Uterus (tissue), 7 donors: ENCODE measurements around a stretch of chr12.

DNA sequence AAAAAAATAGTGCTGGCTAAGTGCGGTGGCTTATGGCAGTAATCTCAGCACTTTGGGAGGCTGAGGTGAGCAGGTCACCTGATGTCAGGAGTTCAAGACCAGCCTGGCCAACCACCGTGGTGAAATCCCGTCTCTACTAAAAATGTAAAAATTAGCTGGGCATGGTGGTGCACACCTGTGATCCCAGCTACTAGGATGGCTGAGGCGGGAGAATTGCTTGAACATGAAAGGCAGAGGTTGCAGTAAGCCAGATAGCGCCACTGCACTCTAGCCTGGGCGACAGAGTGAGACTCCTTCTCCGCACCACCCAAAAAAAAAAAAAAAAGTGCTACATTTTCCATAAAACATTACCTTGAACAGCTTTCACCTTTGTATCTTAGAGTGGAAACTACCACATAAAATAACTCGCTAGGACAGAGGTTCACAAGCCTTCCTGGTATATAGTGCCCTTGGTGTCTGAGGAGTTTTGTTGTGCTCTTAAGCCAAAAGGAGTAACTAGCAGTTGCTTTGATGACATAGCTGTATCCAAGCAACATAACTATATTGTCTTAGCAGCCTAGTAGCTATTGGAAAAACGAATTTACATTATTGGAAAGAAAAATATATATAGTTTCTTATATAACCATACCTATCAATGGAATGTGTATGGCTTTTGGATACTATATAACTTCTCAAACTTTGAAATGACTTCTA, 11.0 kb downstream of the PTGES3 start:
- PRO-cap, 4 experiments = no peak in any of the 4 experiments
- RAMPAGE, long total RNA, 2 experiments = no peak in any of the 2 experiments
- RRBS = no CpG with 5 or more reads among the region's 9 CpGs

DNA sequence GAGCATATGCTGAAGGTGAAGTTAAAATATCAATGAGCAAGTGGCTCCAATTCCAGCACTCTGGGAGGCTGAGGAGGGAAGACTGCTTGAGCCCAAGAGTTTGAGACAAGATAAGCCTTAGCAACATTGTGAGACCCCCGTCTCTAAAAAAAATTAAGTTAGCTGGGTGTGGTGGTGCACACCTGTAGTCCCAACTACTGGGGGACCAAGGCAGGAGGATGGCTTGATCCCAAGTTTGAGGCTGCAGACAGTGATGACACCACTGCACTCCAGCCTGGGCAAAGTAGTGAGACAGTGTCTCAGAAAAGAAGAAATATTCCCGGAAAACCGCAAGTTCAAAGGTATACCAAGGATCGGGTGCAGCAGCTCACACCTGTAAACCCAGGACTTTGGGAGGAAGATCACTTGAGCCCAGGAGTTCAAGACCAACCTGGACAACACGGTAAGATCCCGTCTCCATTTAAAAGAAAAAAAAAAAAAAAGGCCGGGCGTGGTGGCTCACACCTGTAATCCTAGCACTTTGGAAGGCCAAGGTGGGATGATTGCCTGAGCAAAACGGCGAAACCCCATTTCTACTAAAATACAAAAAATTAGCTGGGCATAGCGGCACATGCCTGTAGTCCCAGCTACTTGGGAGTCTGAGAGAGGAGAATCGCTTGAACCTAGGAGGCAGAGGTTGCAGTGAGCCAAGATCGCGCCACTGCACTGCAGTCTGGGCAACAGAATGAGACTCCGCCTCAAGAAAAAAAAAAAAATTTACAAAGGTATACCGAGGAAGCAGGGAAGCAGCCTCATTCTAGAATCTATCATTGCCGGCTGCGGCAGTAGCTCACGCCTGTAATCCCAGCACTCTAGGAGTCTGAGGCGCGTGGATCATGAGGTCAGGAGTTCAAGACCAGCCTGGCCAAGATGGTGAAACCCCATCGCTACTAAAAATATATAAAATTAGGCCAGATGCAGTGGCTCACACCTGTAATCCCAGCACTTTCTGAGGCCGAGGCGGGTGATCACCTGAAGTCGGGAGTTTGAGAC, 5.5 kb downstream of the PTGES3 start:
- PRO-cap, 4 experiments = no peak in any of the 4 experiments
- RAMPAGE, long total RNA, 2 experiments = no peak in any of the 2 experiments
- RRBS = no CpG with 5 or more reads among the region's 25 CpGs

GRCh38 chr12:56714126-56714576, 10.9 kb downstream of the NACA start:
- PRO-cap, 4 experiments = no peak in any of the 4 experiments
- RAMPAGE, long total RNA, 2 experiments = no peak in any of the 2 experiments
- RRBS = no CpG with 5 or more reads among the region's 4 CpGs

- PRO-cap, 4 experiments = no peak in any of the 4 experiments
- RAMPAGE, long total RNA, 2 experiments = no peak in any of the 2 experiments
- RRBS = 0% methylated on average over 1 of the region's 11 CpGs
Measured at GRCh38 chr12:56724582-56724910, 553 bp downstream of the NACA start.

- PRO-cap, 4 experiments = no peak in any of the 4 experiments
- RAMPAGE, long total RNA, 2 experiments = no peak in any of the 2 experiments
- RRBS = no CpG with 5 or more reads among the region's 2 CpGs
Measured at GRCh38 chr12:56932766-56933401, 1.3 kb downstream of the SDR9C7 start.

GRCh38 chr12:56985679-56986094, 8.6 kb upstream of the GPR182 start:
- PRO-cap, 4 experiments = no peak in any of the 4 experiments
- RAMPAGE, long total RNA, 2 experiments = no peak in any of the 2 experiments
- RRBS = no CpG with 5 or more reads among the region's 6 CpGs

- PRO-cap, 4 experiments = peak in 1 of 4 experiments; most common plus-strand start chr12:57027420 (in 1)
- RAMPAGE, long total RNA, 2 experiments = no peak in any of the 2 experiments
- RRBS = no CpG with 5 or more reads among the region's 13 CpGs
Measured at GRCh38 chr12:57026886-57027612, 10.7 kb upstream of the TAC3 start.

DNA sequence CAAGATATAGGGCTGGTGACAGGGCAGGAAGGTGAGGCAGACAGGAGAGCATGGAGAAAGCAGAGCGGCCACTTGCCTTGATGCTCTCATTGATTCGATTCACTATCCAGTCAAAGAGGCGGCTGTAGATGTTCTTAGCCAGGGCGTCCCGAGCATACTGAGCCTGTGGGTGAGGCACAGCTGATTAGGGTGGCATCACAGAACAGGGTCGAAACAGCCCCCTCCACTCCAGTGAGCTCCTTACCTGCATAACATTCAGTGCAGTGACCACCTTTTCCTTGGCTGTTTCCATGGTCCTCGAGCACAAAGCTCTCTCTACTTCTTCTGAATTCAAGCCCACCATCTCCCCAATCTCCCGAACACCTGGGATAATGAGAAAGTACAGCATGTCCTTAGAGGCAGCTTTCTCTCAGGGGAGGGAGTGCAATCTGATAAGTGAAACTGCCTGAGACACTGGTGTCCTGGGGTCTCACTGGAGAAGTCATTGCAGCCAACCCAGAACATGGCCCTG, 6.9 kb downstream of the MYO1A start:
- PRO-cap, 4 experiments = no peak in any of the 4 experiments
- RAMPAGE, long total RNA, 2 experiments = no peak in any of the 2 experiments
- RRBS = no CpG with 5 or more reads among the region's 8 CpGs

GRCh38 chr12:57079475-57079684, 789 bp upstream of the NEMP1 start:
- PRO-cap, 4 experiments = peak in 1 of 4 experiments; most common minus-strand start chr12:57079532 (in 1)
- RAMPAGE, long total RNA, 2 experiments = no peak in any of the 2 experiments
- RRBS = no CpG with 5 or more reads among the region's 1 CpG

DNA sequence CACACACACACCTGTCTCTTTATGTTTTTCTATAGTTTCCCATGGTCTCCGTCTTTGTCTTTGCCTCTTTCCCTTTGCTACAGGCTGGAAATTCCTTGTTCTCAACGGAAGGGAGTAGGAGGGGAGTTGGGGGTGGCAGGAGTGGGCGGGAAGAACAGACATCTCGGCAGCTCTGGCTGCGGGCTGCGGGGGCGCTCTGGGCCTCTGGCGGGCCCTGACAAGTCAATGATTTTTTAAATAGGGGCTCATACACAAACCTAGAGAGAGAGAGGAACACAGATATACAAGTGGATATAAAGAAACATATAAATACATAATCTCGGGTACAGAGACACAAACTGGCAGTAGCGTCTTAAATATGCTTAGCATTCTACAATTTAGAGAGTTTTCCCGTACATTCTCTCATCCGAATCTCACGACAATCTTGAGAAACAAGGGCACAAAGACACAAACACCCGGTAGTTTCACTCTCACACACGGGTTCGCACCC, 2.3 kb upstream of the NAB2 start:
- PRO-cap, 4 experiments = peak in 4 of 4 experiments; most common plus-strand start position 248 of the sequence (in 3); most common minus-strand start position 76 of the sequence (in 3)
- RAMPAGE, long total RNA, 2 experiments = no peak in any of the 2 experiments
- RRBS = no CpG with 5 or more reads among the region's 16 CpGs

GRCh38 chr12:57095331-57095581, 6.3 kb downstream of the NAB2 start:
- PRO-cap, 4 experiments = no peak in any of the 4 experiments
- RAMPAGE, long total RNA, 2 experiments = no peak in any of the 2 experiments
- RRBS = no CpG with 5 or more reads among the region's 3 CpGs

DNA sequence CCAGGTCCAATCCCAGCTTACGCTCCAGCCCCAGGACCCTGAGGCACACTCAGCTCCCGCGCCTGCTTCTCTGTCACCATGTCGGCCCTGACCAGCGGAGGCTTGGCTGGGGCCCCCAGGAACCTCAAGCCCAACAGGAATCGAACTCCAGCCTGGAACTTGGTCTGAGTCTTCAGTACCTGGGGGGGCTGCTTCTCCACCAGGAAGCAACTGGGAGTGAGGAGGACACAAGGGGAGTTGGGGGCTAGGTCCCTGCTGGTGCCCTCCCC, 6.1 kb downstream of the STAT6 start:
- PRO-cap, 4 experiments = no peak in any of the 4 experiments
- RAMPAGE, long total RNA, 2 experiments = no peak in any of the 2 experiments
- RRBS = no CpG with 5 or more reads among the region's 6 CpGs

- PRO-cap, 4 experiments = no peak in any of the 4 experiments
- RAMPAGE, long total RNA, 2 experiments = no peak in any of the 2 experiments
- RRBS = 74% methylated on average over 2 of the region's 9 CpGs
Measured at GRCh38 chr12:57145606-57146172, 17.4 kb downstream of the LRP1 start.

- PRO-cap, 4 experiments = peak in 3 of 4 experiments; most common plus-strand start chr12:57149058 (in 3)
- RAMPAGE, long total RNA, 2 experiments = no peak in any of the 2 experiments
- RRBS = no CpG with 5 or more reads among the region's 3 CpGs
Measured at GRCh38 chr12:57148647-57149137, 20.4 kb downstream of the LRP1 start.

- PRO-cap, 4 experiments = no peak in any of the 4 experiments
- RAMPAGE, long total RNA, 2 experiments = no peak in any of the 2 experiments
- RRBS = no CpG with 5 or more reads among the region's 10 CpGs
Measured at GRCh38 chr12:57156110-57156697, 27.9 kb downstream of the LRP1 start.

- PRO-cap, 4 experiments = no peak in any of the 4 experiments
- RAMPAGE, long total RNA, 2 experiments = no peak in any of the 2 experiments
- RRBS = no CpG with 5 or more reads among the region's 12 CpGs
Measured at GRCh38 chr12:57166605-57167491, 38.6 kb downstream of the LRP1 start.

- PRO-cap, 4 experiments = no peak in any of the 4 experiments
- RAMPAGE, long total RNA, 2 experiments = start-site peak on the plus strand in 1 of 2 experiments, at chr12:57187295-57187413 at its widest, 187 reads per replicate
- RRBS = no CpG with 5 or more reads among the region's 21 CpGs
Measured at GRCh38 chr12:57186984-57187778, 29.4 kb upstream of the NXPH4 start.

DNA sequence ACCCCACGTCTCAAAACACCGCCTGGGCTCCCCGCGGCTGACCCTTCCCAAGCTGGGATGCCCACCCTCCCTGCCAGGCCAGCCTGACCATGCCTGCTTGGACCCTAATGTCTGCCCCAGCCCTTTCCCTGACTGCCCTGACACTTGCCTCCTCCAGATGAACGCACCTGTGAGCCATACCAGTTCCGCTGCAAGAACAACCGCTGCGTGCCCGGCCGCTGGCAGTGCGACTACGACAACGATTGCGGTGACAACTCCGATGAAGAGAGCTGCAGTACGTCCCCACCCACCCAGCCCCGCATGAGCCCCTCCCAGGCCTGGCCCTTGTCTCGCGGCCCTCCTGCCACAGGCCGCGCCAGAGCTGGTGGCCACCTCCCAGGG, 14.3 kb upstream of the NXPH4 start:
- PRO-cap, 4 experiments = no peak in any of the 4 experiments
- RAMPAGE, long total RNA, 2 experiments = no peak in any of the 2 experiments
- RRBS = no CpG with 5 or more reads among the region's 21 CpGs

- PRO-cap, 4 experiments = no peak in any of the 4 experiments
- RAMPAGE, long total RNA, 2 experiments = no peak in any of the 2 experiments
- RRBS = no CpG with 5 or more reads among the region's 1 CpG
Measured at GRCh38 chr12:57227708-57227972, 1.9 kb upstream of the SHMT2 start.

- PRO-cap, 4 experiments = no peak in any of the 4 experiments
- RAMPAGE, long total RNA, 2 experiments = no peak in any of the 2 experiments
- RRBS = no CpG with 5 or more reads among the region's 17 CpGs
Measured at GRCh38 chr12:57232317-57232954, 2.9 kb downstream of the SHMT2 start.